Measurements from ENCODE around the gene CCDC200.

- PRO-cap: no peak
Observed at GRCh38 chr17:42920788-42921540, 20.4 kb downstream of the G6PC1 start.

GRCh38 chr17:42980677-42981688 lies 618 bp downstream of the RUNDC1 start:
- PRO-cap: bidirectional peak, plus-strand start at chr17:42980905, minus-strand start at chr17:42980800

- PRO-cap: no peak
Observed at GRCh38 chr17:42982172-42982718, 1.9 kb downstream of the RUNDC1 start.

GRCh38 chr17:42985256-42985633 lies 4.9 kb downstream of the RUNDC1 start:
- PRO-cap: no peak

- PRO-cap: no peak
Observed at GRCh38 chr17:43228557-43229005, at the start of gene CCDC200. CCDC200 (minus strand) TSS chr17:43228623.

GRCh38 chr17:43241611-43241810 lies 13.1 kb upstream of the CCDC200 start:
- PRO-cap: no peak

DNA sequence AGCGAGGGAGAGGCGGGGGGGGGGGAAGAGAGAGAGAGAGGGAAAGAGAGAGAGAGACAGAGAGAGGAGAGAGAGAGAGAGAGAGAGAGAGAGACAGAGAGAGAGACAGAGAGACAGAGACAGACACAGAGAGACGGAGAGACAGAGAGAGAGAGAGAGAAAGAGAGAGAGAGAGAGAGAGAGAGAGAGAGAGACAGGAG lies 16.6 kb upstream of the CCDC200 start:
- PRO-cap: no peak

GRCh38 chr17:43385069-43385520 lies 13.7 kb upstream of the ARL4D start:
- PRO-cap: no peak

GRCh38 chr17:43387920-43389005 lies 10.5 kb upstream of the ARL4D start:
- PRO-cap: bidirectional peak, plus-strand start at chr17:43388401, minus-strand start at chr17:43388325; bidirectional peak, plus-strand start at chr17:43388654, minus-strand start at chr17:43388544

DNA sequence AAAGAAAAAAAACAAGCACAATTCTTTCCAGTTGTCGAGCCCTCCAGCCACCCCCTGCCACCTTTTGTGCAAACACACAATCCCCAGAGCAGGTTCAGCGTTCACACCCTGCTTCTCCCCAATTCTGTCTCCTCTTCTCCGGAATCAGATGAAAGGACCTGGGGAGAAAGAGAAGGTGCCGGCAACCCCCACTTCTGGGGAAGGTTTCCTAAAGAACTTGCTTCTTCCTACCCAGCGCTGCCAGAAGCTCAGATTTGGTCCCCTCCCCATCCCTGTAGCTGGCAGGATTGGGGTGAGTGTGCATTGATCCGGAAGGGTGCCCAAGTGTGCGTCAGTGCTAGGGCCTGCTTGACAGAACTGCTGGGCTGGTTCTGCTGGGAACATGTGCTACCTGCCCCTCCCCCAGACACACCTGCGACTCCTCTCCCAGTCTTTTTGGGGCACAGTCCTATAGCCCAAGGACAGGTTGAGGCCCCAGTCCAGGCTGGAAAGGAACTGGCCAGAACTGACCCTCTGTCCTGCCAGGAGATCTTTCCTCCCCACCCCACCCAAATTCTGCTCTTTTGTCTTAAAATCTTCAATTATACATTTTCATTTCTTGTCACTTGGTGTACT lies 3.3 kb downstream of the ARL4D start:
- PRO-cap: no peak

- PRO-cap: no peak
Observed at GRCh38 chr17:43542755-43543744, 3.1 kb downstream of the ETV4 start.

DNA sequence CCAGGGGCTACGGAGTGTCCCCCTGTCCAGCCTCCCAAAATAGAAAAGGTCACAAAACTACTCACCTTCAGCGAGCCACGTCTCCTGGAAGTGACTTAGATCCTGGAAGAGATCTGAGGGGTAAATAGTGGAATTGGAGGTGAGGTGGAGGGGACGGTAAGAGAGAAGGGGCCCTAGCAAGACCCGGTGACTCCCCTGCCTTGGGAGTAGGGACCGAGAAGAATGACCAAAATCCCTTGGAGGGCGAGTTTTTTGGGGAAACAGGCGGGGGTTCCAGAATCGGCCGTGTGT lies 1.3 kb downstream of the ETV4 start:
- PRO-cap: no peak

GRCh38 chr17:43702613-43703054 lies 40.9 kb upstream of the MEOX1 start:
- PRO-cap: no peak

- PRO-cap: no peak
Observed at GRCh38 chr17:43758368-43758617, 298 bp downstream of the SOST start.

DNA sequence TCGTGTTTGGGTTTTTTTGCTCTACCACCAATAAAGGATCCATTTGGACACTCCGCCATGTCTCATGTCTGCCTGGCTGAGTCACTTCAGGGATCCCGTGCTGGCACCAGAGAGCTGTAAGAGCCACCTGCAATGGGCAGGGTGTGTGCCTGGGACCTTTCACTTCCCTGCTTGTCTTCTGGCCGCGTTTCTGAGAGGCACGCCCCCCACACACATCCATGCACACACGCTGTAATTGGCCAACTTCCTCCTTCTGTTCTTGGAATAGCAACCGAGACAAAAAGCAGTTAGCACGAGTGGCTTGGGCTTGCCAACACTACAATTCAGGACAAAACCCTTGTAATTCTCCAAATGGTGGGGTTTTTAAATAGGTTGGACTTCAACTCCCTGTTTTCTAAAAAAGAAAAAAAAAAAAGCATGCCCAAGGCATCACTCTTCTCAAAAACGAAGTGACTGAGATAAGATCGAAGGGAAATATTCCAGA lies 9.9 kb upstream of the SOST start:
- PRO-cap: no peak

GRCh38 chr17:43772809-43773733 lies 5.7 kb downstream of the DUSP3 start:
- PRO-cap: no peak

DNA sequence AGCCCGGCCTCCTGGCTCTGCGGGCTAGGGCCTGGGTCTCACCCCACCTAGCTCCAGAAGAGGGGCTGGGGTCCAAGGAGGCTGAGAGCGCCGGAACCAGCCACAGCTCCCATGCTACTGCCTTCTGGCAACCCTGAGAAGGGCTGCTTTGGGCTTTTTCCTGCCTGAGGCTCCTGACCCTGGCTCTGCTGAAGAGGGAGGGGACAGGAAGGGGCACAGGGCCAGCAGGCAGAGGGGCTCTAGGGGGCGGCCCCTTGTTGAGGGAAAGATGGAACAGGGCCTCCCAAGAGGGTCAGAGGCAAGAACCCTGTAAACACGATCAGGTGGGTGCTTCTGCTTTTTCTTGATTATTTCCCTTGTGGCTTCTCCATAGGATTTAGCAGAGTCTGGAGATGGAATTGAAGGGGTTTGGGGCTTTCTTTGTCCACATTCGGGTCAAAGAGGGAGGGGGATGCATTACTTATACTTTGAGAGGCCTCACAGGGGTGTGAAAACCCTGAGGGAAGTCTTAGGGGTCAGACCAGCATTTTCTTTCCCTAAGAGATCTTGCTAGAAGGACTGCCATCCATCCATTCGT lies 11.4 kb downstream of the CD300LG start:
- PRO-cap: no peak

DNA sequence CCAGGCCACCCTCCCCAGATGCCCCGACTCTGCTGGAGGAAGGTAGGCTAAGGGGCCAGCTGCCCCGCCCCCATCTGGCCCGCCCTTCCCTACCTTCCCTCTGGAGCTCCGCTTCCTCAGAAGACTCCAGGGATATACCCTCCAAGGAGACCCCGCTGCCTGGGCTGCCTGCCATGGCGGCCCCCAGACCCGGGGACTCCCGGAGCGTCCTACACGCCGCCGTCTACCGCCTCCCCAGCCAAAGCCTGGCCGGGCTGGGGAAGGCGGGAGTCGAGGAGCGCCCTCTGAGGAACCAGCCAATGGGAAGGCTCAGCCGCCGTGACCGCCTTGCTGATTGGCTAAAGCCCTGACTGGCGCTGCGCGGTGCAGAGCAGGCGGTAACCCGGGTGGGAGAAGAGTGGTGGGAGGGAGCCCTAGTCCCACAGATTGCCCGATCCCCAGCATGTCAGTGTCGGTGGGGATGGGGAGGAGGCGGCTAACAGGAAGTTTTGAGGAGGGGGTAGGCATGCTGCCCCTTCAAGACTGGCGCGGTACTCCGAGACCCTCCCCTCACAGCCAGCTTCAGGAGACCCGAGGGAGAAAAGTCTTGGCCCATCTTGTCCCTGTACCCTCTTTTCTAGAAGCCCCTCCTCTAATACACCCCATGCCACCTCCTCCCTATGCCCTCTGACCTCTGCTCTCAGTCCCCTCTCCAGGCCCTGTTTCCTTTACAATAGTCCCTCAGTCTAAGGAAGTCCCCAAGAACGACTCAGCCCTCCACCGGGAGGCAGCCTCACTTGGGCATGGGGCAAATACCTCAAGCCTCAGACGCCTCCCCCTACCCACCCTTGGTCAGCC lies 6.7 kb downstream of the MPP2 start:
- PRO-cap: no peak

DNA sequence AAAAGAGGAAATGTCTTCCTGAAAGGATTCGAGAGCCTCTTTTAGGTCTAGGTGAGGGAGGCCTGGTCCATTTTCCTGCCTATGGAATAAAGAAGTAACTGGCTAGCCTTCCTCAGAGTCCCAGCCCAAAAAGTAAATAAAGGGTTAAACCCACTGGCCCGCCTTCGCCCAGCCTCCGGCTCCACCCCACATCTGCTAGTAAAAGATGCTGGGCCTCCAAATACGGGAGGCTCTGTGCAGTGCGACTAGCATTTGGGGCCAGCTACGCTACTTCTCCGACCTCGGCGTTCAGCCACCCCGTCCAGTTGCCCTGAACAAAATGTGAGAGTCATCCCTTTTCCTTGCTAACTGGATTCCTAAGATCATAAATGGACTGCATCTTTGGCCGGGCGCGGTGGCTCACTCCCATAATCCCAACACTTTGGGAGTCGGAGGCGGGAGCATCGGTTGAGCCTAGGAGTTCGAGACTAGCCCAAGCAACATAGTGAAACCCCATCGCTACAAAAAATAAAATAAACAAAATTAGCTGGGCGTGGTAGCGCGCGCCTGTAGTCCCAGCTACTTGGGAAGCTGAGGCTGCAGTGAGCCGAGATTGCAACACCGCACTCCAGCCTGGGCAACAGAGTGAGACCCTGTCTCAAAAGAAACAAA lies 859 bp upstream of the MPP2 start:
- PRO-cap: no peak

GRCh38 chr17:43983442-43984455 lies 20.7 kb upstream of the NAGS start:
- PRO-cap: no peak

Data from ileum (tissue), 1 donor.